Neural crest cell (in vitro differentiated cells): ENCODE data around the genes PGAP4, RNF20, OR13F1, OR13C3 and NIPSNAP3A.

DNA sequence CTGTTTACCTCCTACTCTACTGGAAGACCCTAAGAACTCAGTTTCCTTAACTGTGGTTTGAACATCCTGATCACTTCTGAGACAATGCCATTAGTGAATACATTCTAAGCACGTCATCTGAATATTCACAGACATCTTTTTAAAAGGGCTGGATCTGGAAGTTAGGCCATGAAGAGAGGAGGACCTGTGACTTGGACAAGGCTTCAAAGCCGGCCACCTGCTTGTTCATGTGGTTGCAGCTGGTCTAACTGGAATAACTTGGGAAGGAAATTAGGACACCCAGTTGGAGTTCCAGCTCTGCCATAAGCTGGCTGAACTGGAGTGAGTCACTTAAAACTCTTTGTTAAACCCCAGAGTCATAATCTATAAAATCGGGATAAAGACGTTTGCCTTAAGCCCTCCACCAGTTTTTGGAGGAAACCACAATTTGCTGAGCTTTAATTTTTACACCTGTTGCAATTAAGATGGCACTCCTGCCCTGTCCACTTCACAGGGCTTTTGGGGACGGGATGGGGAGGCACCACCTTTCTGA is 626 bp upstream of the STX17 start:
- PRO-cap = no peak

DNA sequence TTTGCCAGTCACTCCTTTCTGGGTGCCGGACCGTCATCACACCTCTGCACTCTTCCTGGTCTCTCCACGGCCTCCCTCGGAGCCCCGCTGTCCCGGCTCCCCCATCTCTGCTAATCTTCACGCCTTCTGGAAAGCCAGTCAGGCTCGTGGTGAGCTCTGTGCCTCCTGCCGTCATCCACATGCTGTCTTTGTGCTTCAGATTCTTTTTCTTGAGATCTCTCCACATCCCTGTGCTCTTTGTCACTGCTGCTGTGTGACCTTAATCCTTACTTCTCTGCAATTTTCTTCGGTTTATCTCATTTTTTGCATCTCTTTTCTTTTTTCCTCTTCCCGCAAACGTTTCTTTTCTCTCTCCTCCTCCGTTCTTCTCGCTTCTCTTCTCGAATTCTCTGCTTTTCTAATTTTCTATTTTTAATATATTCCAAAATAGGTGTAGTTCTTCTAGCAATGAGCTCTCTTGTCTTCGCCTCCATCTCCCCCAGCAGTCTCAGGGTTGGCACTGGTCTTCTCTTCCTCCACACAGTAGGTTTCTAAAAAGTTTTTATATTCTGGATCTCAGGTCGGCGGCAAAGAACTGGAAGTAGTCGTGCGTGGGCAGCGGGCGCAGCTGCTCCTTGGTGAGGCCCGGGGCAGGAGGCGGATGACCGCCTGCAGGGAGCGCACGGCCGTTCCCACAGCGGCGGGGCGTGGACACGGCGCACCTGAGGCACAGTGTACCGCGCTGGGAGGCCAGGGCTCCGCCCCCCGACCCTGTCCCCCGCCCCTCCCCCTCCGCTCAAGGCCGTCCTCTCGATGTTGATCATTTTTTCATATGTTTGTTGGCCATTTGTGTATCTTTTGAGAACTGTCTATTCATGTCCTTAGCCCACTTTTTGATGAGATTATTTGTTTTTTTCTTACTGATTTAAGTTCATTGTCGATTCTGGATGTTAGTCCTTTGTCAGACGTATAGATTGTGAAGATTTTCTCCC is 92.3 kb downstream of the STX17 start:
- PRO-cap = no peak

DNA sequence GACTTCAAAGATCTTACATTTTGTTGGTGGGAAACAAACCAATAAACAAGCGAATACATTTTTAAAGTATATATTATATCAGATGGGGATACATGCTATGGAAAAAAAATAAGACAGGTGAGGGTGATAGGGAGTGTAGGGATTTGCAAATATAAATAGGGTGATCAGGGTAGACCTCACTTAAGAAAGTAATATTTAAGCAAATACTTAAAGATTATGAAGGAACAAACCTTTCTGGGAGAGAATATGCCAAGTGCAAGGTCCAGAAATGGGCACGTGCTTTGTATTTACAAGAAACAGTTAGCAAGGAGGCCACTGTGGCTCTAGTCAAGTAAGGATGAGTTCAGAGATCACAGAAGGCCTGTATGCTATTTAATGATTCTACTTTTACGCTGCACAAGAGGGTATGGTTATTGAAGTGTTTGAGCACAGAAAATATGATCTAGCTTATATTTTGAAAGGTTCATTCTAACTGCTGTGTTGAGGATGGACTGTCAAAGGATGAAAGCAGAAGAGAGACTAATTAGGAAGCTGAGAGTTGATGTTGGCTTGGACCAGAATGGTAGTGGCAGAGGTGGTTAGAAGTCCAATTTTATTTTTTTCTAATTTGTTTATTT is 64.6 kb downstream of the INVS start:
- PRO-cap = no peak

DNA sequence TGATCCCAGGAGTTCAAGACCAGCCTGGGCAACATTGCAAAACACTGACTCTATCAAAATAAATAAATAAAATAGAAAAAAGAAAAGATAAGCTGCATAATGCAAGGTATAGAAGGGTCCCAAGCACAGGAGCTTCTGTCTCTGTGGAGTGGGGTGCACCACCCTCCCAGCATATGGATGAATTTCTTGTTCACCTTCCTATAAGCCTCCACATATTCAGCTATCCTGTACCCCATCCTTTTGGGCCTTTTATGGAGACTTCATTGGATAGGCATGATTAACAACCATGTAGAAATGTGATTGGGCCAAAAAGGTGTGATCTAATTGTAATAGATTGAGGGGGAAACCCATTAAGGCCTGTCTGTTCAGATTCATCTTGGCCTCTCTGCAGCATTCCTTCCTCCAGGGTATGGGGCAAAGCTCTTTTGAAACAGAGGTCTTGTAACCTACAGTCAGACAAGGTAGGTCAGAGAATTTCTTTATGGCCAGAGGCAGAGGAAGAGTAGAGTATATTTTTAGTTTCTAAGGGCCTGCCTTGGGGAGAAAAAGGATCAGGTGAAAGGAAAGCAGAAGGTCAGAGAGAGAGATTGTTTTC is 98.4 kb downstream of the INVS start:
- PRO-cap = no peak

DNA sequence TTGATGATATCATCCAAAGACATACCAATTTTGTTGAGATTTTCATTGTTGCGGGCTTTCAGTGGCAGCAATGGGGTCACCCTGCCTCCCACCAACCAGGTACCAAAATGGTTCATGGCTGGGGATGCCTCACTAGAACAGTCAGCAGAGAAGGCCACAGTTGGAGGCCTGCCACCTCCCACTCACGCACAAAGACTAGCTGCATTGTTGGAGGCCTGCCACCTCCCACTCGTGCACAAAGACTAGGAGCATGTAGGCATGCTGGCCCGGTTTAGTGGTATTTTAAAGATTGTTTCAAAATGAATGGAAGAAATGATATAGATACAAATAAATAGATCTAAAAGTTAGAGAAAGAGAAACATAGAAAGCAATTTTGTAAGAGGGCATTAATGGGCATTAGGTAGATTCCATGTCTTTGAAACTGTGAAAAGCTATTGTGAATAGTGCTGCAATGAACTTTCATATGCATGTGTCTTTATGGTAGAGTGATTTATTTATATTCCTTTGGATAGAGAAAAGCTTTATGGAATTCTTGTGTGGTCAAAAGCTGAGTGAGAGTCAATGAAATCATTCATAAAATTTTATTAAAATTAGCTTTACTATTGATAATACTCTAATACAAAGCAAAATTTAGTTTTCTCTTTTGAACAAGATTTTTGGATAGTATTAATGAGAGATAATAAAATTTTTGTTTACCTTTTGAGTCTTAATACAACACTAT is 8.2 kb downstream of the BAAT start:
- PRO-cap = no peak

DNA sequence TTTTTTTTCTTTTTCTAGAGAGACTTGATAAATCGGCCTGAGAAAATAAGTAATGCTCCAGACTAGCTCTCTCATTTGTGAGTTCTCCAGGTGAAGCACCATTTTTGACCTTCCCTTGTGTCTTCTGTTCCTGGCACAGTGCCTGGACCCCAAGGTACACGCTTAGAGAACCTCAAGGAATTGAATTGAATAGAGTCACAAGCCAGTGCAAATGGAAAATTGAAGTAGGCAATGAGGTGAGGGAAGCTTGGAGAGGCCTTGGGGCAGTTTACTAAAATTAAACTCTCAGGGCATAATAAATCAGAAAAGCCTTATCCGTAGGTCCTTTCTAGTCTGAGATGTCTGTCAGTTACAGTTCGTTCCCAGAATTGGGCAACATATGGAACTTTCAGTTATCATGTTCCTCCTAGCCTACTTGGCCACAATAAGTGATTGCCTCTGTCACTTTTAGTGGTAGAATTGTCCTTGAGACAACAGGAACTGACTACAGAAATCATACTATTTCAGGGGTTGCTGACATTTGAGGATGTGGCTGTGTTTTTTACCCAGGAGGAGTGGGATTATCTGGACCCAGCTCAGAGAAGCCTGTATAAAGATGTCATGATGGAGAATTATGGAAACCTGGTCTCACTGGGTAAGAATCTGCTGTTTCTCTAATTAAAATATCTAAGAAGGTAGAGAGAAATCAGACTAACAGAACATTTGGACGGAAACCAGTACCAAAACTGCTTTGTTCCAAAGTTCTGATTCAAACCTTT is 905 bp downstream of the ZNF189 start:
- PRO-cap = no peak

DNA sequence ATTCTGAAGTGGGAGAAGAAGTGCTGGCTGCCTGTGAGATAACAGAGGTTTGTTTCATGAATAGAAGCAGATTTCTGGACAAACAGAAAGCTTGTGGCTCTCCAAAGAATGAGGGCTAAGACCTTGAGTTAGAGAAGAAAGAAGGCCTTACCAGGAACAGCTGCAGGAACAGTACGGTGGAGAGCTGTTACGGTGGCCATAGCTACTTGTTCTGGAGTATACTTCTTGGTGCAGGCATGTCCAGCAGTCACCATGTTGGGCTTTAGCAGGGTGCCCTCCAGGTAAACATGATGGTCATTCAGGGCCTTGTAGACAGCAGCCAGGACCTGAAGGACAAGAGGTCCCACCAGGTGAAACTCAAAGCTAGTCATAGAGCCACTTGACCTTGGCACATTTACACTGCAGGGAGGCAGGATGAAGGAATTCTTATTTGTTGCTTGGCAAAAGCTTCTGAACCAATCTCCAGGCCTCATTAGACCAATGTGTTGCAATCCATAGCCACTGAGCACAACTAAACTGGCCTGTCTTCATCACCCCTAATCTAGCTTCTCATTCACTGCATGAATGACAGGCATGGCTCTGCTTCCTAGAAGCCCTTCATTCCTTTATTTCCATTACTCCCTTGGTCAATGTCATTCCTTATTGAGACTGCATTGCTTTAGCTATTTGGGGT is 10.1 kb downstream of the ALDOB start:
- PRO-cap = no peak

DNA sequence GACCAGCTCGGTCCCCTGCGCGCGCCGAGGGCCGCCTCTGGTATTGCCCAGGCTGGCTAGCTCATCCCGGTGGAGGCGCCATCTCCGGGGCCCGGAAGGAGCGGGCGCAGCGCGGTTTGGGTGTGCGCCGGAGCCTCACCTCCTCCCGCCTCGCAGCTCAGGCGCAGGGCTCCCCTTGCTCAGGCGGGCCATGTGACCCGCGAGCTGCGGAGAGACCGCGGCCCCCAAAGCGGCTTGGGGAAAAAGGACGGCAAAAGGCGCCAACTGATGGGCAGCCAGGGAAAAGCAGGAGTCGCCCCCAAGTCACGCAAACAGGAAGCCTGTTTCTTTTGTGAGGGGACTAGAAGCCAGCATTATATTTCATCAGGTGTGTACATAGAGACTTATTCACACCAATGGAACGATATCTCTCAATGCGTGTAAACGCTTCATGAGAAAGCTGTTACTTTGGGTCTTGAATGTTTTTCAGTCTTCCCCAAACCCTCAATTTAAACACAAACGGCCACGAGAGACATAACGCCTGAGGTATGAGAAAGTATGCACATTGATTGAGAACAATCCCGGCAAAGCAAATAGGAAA is at the start of gene PGAP4:
TSS of gene PGAP4 (minus strand) at position 214 of the 580 bp plus-strand sequence.
- PRO-cap = bidirectional peak, plus-strand start at position 288 of the sequence, minus-strand start at position 245 of the sequence

DNA sequence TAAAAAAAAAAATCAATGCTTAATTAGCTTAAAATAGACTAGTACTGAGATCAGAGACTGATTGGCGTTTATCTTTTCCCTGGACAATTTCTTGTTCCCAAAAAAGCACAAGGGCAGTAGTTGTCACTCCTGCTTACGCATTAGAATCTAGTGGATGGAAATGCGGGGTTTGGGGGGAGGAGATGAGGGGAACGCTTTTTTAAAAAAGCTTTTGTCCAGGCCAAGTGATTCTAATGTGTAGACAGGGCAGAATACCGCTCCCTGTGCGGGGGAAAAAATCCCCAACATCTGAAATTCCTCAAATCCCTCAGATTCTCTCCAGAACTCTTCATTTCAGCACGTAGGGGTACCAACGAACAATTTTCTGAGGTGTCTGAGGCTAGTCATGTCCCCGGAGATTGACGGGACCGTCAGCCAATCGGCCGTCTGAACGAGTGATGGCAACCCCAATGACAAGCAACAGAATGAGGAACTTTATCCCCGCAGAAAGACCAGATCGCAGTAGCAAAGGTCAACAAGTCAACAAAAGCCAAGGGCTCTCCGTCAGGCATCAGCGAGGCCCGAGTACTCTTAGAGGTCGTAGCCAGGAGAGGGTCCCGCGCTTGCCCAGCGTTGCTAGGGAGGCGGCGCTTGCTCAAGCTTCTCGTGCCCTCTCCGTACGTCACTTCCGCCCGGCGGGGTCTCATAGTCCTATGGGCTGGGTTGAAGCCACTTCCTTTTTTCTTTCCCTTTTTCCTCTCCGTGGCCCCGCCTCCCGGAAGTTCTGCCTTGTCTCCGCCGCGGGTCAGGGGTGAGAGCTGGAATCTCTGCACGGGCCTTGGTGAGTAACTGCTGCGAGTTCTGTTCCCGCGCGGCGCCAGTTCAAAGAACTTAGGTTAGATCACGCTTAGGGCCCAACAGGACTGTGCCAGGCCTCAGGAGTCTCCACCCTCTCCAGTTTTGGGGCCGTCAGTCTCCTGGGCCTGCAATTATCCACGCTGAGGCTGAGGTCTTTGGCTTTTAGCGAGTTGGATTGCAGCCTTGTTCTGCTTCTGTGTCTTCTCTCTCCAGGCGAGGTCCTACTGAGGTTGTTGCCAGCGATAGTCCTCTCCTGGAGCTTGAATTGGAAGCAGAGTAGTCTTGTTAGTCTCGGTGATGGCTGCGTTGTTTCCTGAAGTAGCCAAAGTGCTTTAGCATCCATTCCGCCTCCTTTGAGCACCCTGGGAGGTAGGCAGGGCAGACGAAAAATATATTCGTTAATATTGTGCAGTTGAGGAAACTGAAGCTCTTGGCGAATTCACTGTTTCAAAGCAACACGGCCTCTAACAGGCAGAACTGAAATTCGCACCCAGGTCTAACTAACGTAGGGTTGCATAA is at the start of gene RNF20:
TSS of gene RNF20 (plus strand) at position 759 of the 1,356 bp plus-strand sequence.
- PRO-cap = bidirectional peak, plus-strand start at position 802 of the sequence, minus-strand start at position 617 of the sequence

DNA sequence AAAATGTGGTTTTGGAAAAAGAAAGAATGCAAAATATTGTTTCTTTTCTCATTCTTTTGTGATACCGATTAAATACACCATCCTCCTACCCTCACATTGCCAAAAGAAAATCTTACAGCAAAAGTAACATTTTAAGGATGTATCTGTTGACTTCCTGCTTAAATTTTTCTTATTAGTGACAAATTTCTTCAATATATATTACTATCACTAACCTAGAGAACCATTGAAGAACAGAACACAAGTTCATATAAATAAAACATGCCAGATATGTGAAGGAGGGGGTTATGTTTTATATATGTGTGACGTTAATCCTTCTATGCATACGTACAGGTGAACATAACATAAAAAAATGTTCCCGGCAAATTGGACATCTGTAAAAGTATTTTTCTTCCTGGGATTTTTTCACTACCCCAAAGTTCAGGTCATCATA is at the start of gene OR13F1:
TSS of gene OR13F1 (plus strand) at position 350 of the 430 bp plus-strand sequence.
- PRO-cap = no peak

GRCh38 chr9:104536607-104537233 is at the start of gene OR13C3:
OR13C3 (minus strand) TSS chr9:104536856.
- PRO-cap = no peak

DNA sequence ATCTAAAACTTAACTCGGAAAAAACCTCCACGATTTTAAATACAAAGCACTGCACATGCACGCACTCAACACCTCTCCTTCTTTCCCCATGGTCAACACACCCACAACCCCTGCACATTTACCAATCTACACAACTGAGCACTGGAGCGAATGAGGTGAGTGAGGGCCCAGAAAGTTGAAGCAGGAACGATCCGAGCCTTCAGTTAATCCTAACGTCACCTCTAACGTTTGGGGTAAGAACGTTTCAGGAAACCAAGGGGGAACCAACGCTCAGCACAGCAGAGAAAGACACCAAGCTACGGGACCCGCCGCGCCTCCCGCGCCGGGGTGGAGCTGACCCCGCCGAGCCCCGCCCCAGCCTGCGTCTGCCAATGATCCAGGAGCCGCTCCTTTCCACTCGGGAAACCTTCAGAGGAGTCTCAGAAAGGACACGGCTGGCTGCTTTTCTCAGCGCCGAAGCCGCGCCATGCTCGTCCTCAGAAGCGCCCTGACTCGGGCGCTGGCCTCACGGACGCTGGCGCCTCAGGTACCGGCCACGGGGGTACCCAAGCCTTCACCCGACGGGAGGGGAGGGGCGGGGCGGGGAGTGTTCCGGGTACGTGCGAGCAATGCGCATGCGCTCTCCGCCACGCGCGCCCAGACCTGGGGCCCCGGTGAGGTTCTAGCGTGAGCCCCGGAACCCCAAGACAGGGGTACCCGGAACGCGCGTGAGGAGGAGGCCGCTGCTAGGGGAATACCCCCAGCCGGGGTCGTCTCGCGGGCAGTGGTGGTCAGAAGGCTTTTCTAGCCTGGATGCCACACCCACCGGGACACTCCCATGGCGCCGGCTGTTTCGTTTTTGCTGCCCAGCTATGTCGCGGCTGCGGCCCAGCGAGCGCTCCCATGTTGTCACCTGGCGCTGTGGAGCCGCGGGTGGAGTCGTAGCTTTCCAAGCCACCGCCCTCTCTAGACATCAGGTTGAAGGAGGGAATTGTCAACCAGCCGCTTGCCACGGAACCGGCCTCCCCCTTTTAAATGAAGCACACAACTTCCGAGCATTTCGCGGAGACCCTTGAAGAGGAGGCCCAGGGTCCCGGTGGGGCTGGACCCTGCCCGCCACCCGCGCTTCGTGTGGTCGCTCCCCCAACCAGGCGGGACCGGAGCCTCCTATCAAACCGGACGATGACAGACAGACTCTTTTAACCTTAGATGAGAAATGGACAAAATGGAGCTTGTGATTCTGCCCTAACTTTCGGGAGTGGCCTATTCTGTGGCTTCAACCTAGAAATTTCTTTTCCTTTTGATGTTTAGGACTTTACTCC is at the start of gene NIPSNAP3A:
TSS of gene NIPSNAP3A (plus strand) at position 357 of the 1,301 bp plus-strand sequence.
- PRO-cap = bidirectional peak, plus-strand start at position 411 of the sequence, minus-strand start at position 307 of the sequence

DNA sequence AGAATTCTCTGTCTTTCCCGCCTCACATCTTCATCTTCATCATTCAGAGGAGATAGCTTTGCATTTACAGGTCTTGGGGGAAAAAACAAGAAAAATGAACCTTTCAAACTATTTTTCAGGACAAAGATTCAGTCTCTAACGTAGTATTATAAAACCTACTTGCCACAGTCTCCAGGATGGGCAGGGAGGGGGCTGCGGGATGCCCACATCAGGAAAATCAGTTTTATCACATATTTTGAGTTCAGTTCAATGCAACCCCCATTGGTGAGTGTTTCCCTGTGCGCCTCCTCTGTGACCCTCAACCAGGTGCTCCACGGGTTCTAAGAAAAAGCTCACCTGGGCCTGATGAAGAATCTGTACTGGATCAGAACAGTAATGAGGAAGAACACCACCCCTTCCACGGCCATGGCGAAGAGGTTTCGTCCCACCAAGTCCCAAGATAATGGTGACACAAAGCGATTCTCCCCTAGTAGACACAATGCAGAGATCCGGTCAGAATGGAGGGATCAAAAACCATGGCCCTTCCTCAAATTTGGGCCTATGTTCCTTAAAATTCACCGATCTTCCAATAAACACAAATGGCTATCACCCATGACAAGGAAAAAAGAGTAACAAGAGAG is 29.0 kb downstream of the NIPSNAP3B start:
- PRO-cap = no peak

DNA sequence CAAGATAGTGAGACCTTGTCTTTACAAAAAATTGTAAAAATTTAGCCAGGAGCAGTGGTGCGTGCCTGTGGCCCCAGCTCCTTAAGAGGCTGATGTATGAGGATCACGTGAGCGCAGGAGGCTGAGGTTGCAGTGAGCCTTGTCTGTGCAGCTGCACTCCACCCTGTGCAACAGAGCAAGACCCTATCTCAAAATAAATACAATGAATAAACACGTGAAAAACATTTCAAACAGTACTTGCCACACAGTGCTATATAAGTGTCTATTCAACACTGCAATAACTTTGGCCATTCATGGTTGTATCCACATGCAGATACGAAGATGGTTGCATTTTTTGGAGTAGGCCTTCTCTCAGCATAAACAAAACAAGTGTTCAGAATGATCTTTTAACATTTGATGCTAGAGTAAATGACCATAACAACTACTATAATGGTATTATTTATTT is 4.1 kb downstream of the ABCA1 start:
- PRO-cap = no peak

DNA sequence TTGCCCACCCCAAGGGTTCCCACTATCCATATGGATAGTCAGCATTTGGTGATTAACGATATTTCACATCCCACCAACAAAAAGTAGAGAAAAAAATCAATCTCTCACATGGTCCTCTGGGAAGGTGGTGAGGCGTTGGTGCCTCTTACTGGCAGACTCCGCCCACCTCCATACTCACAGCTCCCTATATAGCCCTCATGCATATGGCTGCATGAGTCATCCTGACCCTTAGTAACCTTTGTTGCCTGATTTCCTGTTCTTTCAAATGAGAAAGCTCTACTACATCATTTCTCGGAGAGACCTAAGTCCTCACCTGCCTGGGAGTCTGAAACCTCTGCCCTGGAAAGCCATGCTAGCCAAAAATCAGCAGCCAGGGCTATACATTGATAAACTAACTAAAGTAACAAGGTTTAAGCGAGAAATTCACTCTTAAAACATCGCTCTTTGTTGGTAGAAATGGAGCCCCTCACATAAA is 33.3 kb upstream of the ABCA1 start:
- PRO-cap = bidirectional peak, plus-strand start at position 288 of the sequence, minus-strand start at position 160 of the sequence

- PRO-cap = no peak
Observed at GRCh38 chr9:105298789-105300128, 54.8 kb downstream of the SLC44A1 start.

- PRO-cap = no peak
Observed at GRCh38 chr9:105457957-105458357, 10.1 kb downstream of the FSD1L start.

- PRO-cap = no peak
Observed at GRCh38 chr9:105458358-105458916, 10.6 kb downstream of the FSD1L start.

DNA sequence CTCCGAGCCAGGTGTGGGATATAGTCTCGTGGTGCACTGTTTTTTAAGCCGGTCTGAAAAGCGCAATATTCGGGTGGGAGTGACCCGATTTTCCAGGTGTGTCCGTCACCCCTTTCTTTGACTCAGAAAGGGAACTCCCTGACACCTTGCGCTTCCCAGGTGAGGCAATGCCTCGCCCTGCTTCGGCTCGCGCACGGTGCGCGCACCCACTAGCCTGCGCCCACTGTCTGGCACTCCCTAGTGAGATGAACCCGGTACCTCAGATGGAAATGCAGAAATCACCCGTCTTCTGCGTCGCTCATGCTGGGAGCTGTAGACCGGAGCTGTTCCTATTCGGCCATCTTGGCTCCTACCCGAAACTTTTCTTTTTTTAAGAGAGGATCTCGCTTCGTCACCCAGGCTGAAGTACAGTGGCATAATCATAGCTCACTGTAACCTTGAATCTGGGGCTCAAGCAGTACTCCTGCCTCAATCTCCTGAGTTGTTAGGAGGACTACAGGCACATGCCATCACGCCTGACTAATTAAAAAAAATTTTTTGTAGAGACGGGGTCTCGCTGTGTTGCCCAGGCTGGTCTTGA is 24.0 kb downstream of the FKTN start:
- PRO-cap = unidirectional peak, minus-strand start at position 355 of the sequence

- PRO-cap = bidirectional peak, plus-strand start at chr9:105656737, minus-strand start at chr9:105656643
Observed at GRCh38 chr9:105656525-105657026, 5.7 kb upstream of the TAL2 start.